NCI-H460 (cell line): ENCODE measurements around a stretch of chr7.

RAMPAGE:
- cytosol, long total RNA: no peak
- long total RNA: no peak
- nucleus, long total RNA: no peak
Measured at GRCh38 chr7:99068137-99068727, 75.7 kb downstream of the SMURF1 start.

DNA sequence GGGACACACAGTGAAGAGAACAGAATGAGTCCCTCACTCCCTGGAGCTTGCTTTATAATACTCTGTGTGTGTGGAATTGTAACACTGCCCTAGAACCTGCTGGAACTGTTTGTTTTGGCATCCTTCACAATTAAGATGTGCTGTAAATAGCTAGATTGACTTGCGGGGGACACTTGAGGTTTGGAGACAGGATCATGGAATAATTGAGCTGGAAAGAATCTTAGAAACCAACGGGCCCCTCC, 57.7 kb upstream of the ARPC1A start:
RAMPAGE:
- cytosol, long total RNA: no peak
- long total RNA: no peak
- nucleus, long total RNA: no peak

DNA sequence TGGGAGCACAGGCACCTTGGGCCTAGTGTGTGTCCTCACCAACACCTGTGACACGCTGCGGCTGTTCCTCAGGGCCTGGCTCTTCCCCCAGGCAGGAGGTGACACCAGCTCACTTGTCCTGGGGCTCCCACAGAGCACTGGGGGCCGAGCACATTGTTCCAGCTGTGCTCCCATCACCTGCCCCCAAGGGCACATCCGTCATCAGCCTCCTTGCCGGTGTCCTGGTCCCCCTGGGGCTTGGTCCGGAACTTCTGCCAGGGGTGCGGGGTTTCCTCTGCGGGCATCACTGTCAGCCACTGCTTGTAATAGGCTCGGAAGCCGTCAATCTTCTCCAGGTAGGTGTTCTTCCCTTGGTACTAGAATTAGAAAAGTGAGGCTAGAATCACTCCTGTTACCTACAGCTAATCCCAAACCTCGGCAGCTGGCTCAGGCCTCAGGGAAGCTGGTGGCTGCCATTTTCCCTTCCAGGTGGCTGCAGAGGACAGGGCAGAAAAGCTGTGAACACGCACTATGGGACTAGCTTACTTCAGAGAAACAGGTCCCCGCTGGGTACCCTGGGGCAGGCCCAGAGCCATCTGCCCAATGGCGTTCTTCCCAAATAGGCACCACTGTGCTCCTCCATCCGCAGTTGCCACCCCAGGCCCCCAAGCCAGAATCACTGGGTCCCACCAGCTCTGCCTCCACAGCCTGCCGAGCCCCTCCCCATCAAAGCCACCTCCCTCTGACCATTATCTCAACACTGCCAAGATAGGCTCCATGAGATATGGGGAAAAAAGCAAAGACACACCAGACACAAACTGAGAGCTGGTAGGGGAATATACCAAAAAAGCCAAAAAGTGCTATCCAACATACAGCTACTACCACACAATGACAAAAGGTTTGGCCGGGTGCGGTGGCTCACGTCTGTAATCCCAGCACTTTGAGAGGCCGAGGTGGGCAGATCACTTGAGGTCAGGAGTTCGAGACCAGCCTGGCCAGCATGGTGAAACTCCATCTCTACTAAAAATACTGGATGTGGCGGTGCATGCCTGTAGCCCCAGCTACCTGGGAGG, 11.4 kb downstream of the BUD31 start:
RAMPAGE:
- cytosol, long total RNA: no peak
- long total RNA: no peak
- nucleus, long total RNA: no peak

DNA sequence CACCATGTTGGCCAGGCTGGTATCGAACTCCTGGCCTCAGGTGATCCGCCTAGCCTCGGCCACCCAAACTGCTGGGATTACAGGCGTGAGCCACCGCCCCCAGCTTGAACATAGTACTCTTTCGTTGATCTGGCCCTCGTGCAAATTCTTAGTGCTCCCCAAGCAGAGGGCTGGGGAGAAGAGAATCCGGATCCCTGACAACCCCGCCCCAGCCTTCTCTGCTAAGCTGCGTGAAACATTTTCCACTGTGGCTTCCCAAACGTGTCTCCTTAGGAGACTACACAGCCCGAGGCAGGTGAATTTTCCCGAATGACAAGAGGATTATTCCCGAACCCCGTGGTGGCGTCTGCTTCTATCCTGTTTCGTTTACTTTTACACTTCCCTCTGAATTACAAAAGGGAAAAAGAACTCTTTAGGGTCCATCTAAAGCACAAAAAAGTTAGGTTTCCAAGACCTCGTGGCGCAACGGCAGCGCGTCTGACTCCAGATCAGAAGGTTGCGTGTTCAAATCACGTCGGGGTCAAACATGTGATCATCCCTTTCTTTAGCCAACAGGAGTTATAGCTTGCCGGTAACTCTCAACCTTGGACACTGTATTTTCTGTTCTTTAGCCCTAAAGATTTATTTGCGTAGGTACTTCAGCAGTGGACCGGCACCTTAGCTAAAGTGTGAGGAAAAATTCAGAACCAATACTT, 3.3 kb upstream of the ZNF789 start:
RAMPAGE:
- cytosol, long total RNA: no peak
- long total RNA: no peak
- nucleus, long total RNA: no peak

DNA sequence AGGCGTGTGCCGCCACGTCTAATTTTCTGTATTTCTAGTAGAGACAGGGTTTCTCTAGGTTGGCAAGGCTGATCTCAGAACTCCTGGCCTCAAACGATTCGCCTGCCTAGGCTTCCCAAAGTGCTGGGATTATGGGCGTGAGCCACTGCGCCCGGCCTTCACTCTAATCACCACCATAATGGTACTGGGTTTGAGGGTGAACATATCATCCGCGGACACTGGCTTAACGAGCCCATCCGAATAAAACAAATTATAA, 645 bp downstream of the FAM200A start:
RAMPAGE:
- cytosol, long total RNA: no peak
- long total RNA: no peak
- nucleus, long total RNA: no peak

DNA sequence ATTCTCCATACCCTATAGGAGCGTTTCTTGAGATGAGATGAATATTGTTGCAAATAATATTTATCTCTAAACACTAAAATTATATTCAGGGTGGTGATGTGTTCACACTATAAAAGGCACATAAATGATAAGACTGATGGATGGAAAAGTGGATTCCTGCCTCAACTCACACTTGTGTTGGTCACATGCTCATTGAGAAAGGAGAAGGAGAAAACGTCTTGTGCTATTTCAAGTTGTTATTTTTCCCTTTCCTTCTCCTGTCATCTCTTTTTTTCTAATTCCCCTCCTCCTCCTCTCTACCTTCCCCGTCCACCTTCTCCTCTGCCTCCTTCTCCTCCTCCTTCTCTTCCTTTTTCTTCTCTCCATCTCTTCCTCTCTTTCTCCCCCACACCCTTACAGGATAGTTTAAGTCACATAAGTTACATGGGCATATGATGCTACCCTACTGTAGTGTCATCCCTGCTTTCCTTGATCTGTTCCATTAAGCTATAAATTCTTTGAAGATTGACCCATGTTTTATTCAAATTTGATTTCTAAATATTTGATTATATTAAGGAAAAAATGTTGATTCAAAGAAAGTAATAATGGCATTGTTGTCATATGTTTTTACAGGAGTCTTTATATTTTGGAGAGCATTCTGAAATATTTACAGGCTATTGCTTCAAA, 29.2 kb downstream of the CYP3A5 start:
RAMPAGE:
- cytosol, long total RNA: no peak
- long total RNA: no peak
- nucleus, long total RNA: no peak

RAMPAGE:
- cytosol, long total RNA: no peak
- long total RNA: no peak
- nucleus, long total RNA: no peak
Measured at GRCh38 chr7:99672488-99673524, 7.0 kb downstream of the CYP3A5 start.

GRCh38 chr7:99673525-99674057, 6.2 kb downstream of the CYP3A5 start:
RAMPAGE:
- cytosol, long total RNA: no peak
- long total RNA: no peak
- nucleus, long total RNA: no peak

RAMPAGE:
- cytosol, long total RNA: no peak
- long total RNA: no peak
- nucleus, long total RNA: no peak
Measured at GRCh38 chr7:99730015-99730216, 5.1 kb downstream of the CYP3A7 start.

DNA sequence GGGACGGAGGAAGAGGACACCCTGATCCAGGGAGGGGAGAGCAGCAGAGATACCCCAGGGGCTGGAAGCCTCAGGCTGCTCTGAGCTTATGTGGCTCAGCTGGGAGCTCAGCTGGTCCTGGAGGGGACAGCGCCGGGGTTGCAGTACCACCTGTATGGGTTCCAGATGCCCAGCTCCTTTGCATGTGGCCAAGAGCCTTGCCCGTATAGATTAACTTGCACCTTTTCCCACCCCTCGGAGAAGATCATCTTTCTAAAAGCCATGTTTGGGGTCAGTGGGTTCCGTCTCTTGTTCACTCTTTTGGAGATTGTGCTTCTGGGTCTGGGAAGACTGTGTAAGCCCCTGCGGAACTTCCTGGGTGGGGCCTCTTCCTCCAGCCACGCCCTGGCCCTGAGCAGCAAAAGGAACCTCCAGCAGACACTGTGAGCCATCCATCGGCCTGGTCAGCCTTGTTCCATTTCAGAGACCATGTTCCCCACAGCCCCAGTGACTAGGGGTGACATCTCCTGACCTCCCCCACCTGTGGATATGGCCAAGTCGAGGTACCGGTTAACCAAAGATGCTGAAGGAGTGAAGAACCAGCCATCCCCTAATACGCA, 17.0 kb upstream of the AZGP1 start:
RAMPAGE:
- cytosol, long total RNA: no peak
- long total RNA: no peak
- nucleus, long total RNA: no peak

GRCh38 chr7:100016619-100017007, 1.2 kb downstream of the ZKSCAN1 start:
RAMPAGE:
- cytosol, long total RNA: no peak
- long total RNA: no peak
- nucleus, long total RNA: no peak

GRCh38 chr7:100095861-100096688, 5.1 kb downstream of the MCM7 start:
RAMPAGE:
- cytosol, long total RNA: no peak
- long total RNA: no peak
- nucleus, long total RNA: no peak

RAMPAGE:
- cytosol, long total RNA: no peak
- long total RNA: no peak
- nucleus, long total RNA: no peak
Measured at GRCh38 chr7:100097454-100098743, 3.3 kb downstream of the MCM7 start.

RAMPAGE:
- cytosol, long total RNA: no peak
- long total RNA: no peak
- nucleus, long total RNA: no peak
Measured at GRCh38 chr7:100124272-100124790, 2.4 kb upstream of the MBLAC1 start.

RAMPAGE:
- cytosol, long total RNA: no peak
- long total RNA: no peak
- nucleus, long total RNA: no peak
Measured at GRCh38 chr7:100192336-100192861, 14.7 kb downstream of the STAG3 start.

DNA sequence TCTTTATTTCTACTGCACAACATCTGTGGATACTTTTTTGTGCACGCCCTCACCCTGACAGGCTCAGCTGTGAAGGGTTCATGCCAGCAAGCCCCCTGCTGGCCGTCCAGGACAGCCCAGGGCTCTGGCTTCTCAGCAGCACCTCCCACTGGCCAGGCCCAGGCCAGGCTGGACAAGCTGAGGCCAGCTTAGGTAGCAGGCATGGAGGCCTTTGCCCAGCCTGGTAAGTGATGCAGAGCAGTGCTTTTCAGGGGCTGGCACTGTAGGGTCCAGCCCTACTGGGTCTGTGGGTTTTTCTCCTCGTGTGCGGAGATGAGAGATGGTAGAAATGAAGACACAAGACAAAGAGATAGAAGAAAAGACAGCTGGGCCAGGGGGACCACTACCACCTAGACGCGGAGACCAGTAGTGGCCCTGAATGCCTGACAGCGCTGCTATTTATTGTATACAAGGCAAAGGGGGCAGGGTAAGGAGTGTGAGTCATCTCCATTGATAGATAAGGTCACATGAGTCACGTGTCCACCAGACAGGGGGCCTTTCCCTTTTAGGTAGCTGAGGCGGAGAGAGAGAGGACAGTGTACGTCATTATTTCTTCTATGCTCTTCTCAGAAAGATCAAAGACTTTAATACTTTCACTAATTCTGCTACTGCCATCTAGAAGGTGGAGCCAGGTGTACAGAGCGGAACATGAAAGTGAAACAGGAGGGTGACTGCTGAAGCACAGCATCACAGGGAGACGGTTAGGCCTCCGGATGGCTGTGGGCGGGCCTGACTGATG, 13.2 kb upstream of the PILRB start:
RAMPAGE:
- cytosol, long total RNA: no peak
- long total RNA: no peak
- nucleus, long total RNA: no peak

GRCh38 chr7:100366249-100366755, 7.0 kb upstream of the PILRA start:
RAMPAGE:
- cytosol, long total RNA: no peak
- long total RNA: no peak
- nucleus, long total RNA: no peak

DNA sequence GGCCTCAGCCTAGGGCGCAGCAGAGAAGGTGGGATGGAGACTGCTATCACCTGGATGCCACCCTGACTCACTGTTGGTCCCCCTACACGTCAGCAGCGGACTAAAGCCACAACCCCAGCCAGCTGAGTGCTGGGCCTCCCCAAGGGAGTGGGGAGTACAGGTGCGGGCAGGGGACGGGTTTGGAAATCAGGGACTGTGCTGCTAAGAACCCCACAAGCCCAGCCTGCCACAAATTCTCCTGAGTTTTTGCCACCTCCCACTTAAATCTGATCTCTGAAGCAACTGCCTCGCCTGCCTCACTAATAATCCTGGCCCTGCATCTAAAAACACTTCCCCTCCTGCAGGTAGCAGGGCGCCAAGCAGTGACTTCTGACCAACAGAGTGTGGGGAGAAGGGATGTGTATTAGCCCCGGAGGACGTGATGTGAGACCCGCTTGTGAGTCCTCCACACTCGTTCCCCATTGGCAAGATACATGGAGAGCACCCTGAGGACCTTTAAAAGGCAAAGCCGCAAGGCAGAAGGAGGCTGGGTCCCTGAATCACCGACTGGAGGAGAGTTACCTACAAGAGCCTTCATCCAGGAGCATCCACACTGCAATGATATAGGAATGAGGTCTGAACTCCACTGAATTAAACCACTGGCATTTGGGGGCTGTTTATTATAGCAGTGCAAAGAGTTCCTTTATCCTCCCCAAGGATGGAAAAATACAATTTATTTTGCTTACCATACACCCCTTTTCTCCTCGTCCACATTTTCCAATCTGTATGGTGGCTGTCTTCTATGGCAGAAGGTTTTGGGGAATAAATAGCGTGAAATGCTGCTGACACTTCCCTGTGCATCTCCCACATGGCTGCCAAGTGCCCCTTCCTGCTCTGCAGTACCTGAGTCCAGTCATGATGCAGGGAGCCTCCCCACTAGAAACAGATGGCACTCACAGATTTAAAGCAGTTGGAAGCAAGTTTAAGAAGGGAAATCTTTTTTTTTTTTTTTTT, 6.0 kb upstream of the PILRA start:
RAMPAGE:
- cytosol, long total RNA: no peak
- long total RNA: no peak
- nucleus, long total RNA: no peak

GRCh38 chr7:100368976-100369695, 4.2 kb upstream of the PILRA start:
RAMPAGE:
- cytosol, long total RNA: no peak
- long total RNA: no peak
- nucleus, long total RNA: no peak

DNA sequence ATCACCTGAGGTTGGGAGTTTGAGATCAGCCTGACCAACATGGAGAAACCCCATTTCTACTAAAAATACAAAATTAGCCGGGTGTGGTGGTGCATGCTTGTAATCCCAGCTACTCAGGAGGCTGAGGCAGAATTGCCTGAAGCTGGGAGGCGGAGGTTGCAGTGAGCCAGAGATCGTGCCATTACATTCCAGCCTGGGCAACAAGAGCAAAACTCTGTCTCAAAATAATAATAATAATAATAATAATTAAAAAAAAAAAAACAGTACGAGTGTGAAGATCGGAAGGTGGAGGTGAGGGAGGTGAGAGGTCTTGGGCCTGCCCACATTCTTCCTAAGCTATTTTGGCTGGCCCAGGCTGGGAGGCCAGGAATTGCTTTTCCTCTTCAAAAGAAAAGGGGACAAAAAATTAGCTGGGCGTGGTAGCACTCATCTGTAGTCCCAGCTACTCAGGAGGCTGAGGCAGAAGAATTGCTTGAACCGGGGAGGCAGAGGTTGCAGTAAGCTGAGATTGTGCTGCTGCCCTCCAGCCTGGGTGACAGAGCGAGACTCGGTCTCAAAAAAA, 3.8 kb upstream of the PPP1R35 start:
RAMPAGE:
- cytosol, long total RNA: no peak
- long total RNA: no peak
- nucleus, long total RNA: no peak